AG10803 (cell line): Measurements from ENCODE around the genes ADRB2 and SH3TC2.

GRCh38 chr5:148098861-148099509 is 35.2 kb downstream of the SPINK5 start:
- RRBS: no CpG with 5 or more reads among the region's 2 CpGs

GRCh38 chr5:148108552-148108948 is 44.8 kb downstream of the SPINK5 start:
- RRBS: no CpG with 5 or more reads among the region's 2 CpGs

- RRBS: no CpG with 5 or more reads among the region's 10 CpGs
Measured at GRCh38 chr5:148473637-148474470, 90.1 kb downstream of the FBXO38 start.

GRCh38 chr5:148738943-148739425 is 84.7 kb upstream of the HTR4 start:
- RRBS: no CpG with 5 or more reads among the region's 6 CpGs

- RRBS: 2% methylated on average over 16 of the region's 61 CpGs
Measured at GRCh38 chr5:148825966-148826887, at the start of gene ADRB2. Gene ADRB2, plus strand, starts transcription at chr5:148826611.

DNA sequence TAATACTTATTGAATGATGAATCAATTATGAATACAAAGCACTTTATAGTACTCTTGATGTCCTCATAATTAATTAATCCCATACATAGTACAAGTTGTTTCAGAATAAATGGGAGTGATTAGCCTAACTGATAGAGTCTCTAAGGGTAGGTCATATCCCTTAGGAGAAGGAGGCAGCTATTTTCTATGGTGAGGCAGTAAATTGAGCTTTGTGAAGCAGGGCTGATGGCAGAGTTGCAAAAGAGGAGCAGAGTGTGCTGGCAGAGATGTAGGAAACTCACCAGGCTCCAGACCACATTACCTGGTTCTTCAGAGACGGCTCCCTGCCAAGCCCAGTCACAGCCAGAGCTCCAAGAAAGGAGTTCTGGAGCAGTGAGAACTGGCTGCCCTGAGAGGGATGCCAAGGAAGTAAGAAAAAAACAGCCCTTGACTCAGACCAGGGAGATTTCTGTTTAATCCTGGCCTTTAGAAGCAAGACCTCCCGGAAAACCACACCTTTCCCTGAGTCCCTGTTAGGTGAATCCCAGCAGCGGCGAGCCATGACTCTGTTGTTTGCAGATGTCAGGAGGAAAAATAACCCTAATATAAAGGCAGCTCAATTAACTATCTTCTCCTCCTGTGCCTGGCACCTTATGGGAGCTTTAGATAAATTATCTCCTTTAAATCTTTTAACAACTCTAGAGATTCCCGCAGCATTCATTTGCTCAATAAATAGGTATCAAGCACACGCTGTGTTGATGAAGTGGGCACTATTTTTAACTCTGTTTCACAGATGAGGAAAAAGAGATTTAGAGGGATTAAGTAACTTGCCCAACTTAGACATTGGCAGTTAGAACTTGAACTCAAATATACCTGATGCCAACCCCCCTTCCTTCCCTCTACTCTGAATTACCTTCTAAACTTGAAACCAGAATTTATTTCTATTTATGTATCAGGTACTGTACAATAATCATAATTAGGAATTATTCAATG is 112.7 kb downstream of the SH3TC2 start:
- RRBS: no CpG with 5 or more reads among the region's 6 CpGs

- RRBS: no CpG with 5 or more reads among the region's 8 CpGs
Measured at GRCh38 chr5:148972785-148973625, 89.9 kb downstream of the SH3TC2 start.

GRCh38 chr5:148986493-148987160 is 76.2 kb downstream of the SH3TC2 start:
- RRBS: no CpG with 5 or more reads among the region's 2 CpGs

- RRBS: no CpG with 5 or more reads among the region's 11 CpGs
Measured at GRCh38 chr5:149062963-149063675, at the start of gene SH3TC2. Gene SH3TC2, minus strand, starts transcription at chr5:149063062.

DNA sequence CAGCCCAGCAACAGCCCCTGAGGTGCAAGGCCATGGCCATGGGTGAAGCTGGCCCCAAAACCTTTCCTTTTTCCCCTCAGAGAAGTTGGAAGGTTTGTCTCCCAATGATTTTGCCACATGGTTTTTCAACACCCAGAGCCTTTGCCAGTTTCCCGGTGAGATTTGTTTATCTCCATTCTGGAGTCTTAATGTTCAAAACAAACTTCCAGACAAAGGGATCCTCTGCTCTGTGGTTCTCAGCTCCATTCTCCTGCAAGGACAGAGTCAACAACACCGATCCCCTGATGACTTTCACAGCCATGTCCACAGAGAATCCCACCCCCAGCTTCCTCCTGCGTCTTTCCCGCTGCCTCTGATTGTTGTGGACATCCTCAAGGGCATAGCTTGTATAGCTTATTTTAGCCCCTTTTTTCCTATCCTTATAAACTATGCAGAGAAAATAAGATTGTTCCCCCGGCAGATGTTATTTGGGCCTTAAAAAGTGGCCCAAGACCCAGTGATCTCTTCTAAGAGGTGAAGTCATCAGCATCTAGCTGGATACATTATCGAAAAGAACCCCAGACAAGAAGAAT is 3.1 kb upstream of the ABLIM3 start:
- RRBS: no CpG with 5 or more reads among the region's 6 CpGs

DNA sequence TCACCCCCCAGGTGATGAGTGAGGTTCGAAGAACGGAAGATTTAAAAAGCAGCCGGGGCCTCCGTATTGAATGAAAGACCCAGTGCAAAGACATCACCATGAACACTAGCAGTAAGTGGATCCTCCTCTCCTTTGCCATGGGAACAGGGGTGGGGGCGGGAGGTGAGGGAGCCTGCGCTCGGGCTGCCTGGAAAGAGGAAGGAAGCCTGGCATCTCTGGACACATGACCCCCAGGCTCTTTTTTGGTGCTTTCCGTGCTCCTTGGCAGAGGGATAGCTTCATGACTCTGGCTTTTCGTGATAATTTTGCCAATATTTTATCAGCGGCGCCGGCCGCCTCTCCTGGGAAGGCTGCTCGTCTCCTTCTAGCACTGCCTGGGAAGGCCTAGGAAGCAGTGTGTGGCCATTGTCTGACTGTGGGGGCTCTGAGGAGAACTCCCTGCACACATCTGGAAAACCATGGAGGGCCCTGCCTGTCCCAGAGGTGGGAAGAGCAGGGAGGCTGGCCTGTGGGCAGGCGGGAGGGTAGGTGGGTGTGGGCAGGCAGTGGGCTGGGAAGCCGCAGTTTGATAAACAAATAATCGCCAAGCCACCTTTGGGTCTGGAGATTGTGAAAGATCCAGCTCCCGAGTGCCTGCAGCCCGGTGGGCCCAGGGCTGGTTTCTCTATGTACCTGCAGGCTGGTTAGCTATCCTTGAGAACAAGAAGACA is 860 bp downstream of the ABLIM3 start:
- RRBS: no CpG with 5 or more reads among the region's 19 CpGs

- RRBS: no CpG with 5 or more reads among the region's 3 CpGs
Measured at GRCh38 chr5:149151575-149152179, 10.4 kb downstream of the ABLIM3 start.

DNA sequence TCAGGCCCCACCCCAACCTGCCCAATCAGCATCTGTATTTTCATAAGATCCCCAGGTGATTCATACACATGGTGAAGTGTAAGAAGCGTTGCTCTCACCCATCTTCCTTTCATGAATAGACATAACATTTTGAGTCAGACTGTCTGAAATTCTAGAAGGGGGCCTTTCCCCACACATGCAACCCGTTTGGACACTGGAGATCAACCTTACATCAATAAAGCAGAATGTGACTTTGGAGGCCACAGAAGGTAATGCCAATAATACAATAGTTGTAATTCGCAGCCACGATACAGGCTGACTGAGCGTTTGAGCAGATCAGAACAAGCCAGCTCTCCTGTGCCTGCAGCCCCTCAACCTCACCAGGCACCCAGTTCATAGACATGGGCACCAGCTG is 9.2 kb upstream of the AFAP1L1 start:
- RRBS: no CpG with 5 or more reads among the region's 5 CpGs

GRCh38 chr5:149271276-149271450 is 496 bp upstream of the AFAP1L1 start:
- RRBS: no CpG with 5 or more reads among the region's 8 CpGs

DNA sequence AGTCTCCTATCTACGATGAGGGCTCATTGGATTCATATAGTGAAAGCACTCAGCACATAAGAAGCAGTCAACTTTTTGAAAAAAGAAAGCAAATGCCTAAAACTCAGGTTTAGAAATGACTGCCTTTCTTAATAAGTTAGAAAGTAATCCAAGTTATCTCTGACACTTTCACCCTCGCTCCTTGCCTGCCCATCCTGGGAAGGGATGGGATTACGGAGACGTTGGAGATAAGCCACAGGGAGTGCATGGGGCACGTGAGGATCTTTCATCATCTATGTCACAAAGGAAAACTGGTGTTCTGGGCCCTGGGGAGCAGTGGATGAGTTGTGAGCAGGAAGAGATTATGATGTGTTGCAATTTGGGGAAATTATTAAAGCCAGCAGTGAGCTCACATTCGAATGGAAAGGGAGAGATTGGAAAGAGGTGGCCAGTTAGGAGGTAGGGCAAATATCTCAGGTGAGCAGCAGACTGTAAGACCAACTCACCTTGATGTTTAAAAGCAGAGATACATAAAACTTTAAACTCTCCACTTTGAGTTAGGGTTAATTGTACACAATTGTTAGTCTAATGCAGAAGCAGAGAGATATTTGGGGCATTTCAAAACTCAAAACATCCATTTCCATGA is 12.9 kb downstream of the AFAP1L1 start:
- RRBS: no CpG with 5 or more reads among the region's 6 CpGs

DNA sequence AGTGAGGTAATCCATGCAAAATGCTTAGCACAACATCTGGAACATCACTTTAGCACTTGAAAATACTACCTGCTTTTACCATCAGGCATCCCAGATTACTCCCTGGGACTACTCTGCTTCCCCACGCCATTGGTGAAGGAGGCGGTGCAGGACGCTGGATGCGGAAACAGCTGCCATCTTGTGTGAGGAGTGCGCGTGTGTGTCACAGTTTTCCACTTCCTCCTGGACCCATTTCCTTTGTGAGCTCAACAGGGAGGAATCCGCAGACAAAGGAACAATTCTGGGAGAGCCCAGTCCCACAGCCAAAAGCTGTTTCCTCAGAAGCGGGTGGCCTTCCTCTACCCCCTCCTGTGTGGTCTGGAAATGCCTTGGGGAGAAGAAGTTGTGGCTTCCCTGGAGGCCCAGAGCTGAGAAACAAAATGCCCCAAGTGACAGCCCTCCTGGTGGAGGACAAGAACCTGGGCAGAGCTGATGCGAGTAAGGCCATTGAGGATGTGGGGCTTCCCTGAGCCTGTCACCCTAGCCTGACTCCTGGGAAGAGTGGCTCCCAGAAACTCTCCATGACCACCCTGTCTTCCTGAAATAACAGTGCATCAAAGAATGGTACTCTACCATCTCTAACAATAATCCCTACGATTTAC is 16.9 kb downstream of the AFAP1L1 start:
- RRBS: no CpG with 5 or more reads among the region's 10 CpGs

GRCh38 chr5:149297103-149298208 is 25.8 kb downstream of the AFAP1L1 start:
- RRBS: no CpG with 5 or more reads among the region's 9 CpGs

GRCh38 chr5:149310884-149311378 is 34.4 kb upstream of the GRPEL2 start:
- RRBS: no CpG with 5 or more reads among the region's 7 CpGs

- RRBS: no CpG with 5 or more reads among the region's 8 CpGs
Measured at GRCh38 chr5:149386001-149386720, 7.1 kb upstream of the IL17B start.

DNA sequence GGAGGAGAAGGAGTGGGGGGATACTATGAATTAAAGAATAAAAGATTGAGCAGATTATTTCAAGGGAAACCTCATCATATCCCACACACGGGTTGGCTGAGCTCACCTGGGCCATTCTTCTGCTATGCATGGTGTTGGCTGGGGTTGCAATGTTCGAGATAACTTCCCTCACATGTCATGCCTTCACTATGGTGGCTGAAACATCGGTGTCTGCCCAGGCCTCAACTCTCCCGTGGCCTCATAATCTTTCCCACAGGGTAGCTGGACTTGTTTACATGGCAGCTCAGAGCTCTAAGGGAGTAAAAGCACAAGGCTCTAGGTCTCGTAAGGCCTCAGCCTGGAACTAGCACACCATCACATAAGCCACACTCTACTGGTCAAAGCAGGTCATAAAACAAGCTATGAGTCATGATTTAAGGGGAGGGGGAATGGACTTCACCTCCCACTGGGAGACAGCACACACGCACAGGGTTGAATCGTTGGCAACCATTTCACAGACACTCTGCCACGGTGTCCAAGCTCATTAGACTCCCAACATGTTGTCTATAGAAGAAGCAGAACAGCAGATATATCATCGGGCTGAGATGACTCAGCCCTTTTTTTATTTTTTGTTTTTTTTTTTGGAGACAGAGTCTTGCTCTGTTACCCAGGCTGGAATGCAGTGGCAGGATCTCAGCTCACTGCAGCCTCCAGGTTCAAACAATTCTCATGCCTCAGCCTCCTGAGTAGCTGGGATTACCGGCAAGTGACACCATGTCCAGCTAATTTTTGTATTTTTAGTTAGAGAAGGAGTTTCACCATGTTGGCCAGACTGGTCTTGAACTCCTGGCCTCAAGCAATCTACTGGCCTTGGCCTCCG is 66.8 kb upstream of the IL17B start:
- RRBS: no CpG with 5 or more reads among the region's 11 CpGs